Colon Carcinoma Metastatic in the Brain (tissue), 2 donors: ENCODE measurements around the genes WNT7A and CHCHD4.

DNA sequence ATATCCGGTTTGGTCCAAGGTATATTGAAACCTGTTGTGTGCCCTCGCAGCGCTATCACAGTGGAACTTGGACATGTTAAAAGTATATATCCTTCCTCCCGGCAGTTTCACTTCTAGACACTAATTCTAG lies 609 bp upstream of the RAF1 start:
- PRO-cap, 2 experiments, result peak in 1 of 2 experiments; most common minus-strand start position 59 of the sequence (in 1)

- PRO-cap, 2 experiments, result no peak in any of the 2 experiments
These were observed 39.1 kb downstream of the TMEM40 start for GRCh38 chr3:12719917-12720490.

DNA sequence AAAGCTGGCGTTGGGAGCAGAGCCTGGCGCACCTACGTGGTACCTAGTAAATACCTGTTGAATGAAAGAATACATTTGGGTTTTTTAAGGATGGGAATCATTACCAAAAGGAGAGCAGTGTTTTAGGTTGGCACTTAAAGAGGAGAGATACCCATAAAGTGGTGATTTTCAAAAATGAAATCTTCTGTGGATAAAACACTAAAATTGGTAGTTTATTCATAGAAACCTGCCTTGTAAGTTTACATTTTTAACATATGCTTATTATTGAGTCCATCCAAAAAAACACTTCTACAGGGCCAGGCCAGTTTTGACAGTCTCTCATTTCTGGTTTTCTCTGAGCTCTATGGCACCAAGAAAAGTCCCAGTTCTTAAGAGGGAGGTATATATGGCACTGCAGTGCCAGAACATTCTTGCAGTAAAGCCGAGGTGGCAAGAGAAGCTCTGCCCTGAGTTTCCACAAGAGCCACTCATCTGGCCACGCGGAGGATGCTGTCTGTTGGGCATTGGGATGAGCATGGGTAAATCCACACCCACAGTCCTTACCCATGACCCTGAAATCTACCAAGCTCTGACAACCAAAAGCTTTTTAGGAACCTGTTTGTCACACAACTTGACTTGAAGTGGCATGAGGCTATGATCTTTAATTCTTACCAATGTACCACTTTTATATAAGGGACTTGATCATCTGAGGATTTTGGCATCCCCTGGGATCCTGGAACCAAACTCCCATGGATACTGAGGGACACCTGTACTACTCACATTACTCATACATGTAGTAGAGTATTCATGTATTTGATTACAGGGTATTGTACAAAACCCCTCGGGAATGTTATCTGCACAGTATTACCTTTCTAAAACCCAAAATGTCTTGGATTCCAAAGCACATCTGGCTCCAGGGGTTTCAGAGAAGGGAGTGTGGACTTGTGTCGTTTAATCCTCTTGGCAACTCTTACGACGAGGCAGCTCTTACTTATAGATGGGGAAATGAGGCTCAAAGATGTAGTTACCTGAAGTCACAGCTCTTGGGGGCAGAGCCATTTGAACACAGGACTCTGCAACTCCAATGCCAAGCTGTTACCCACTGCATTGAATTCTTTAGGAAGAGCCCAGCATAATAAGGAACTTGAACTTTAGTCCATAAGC lies 9.0 kb downstream of the RPL32 start:
- PRO-cap, 2 experiments, result no peak in any of the 2 experiments

- PRO-cap, 2 experiments, result no peak in any of the 2 experiments
These were observed 7.2 kb downstream of the RPL32 start for GRCh38 chr3:12834316-12834510.

- PRO-cap, 2 experiments, result no peak in any of the 2 experiments
These were observed 54.7 kb upstream of the RPL32 start for GRCh38 chr3:12895937-12896524.

GRCh38 chr3:12903199-12903807 lies 61.9 kb upstream of the RPL32 start:
- PRO-cap, 2 experiments, result no peak in any of the 2 experiments

DNA sequence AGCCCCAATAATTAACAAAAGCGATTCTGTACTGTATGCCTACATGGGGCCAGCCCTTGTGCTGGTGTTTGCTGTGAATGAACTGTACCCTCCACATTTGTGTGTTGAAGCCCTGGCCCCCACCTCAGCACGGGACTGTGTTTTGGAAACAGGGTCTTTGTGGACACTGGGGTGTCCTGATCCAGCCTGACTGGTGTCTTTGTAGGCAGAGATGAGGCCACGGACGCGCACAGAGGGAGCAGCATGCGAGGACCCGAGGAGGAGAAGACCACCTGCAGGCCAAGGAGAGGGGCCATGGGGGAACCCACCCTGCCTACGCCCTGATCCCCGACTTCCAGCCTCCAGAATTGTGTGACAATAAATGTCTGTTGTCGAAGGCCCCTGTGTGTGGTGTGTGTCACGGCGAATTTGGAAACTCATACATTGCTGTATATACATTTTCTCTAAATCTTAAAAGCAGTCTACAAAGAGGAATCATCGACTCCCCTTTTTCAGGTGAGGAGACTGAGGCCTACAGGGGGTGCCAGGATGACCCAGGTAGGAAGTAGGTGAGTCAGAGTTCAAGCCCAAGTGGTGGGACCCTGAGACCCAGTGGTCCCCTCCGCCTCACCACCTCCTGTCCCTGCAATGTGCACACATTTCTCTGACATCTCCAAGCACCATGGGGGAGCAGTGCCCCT lies 101.4 kb upstream of the RPL32 start:
- PRO-cap, 2 experiments, result no peak in any of the 2 experiments

DNA sequence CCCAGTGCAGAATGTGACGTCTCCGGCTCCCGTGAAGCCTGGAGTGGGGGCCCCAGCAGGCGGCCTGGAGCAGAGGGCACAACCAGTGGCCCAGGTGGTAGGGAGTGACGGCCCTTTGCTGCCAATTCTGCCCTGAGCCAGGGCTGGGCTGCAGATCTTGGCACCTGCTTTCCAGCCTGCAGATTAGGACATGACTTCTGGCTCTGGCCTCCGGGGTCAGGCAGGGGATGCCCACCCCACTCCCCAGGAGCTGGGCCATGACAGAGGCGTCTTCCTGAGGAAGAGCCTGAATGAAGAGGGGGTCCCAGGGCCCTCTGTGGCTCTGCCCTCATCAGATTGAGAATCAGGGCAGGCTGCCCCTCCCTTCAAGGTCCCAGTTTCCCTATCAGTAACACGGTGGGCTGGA lies 102.4 kb upstream of the RPL32 start:
- PRO-cap, 2 experiments, result no peak in any of the 2 experiments

GRCh38 chr3:12952988-12953886 lies 111.9 kb upstream of the RPL32 start:
- PRO-cap, 2 experiments, result no peak in any of the 2 experiments

DNA sequence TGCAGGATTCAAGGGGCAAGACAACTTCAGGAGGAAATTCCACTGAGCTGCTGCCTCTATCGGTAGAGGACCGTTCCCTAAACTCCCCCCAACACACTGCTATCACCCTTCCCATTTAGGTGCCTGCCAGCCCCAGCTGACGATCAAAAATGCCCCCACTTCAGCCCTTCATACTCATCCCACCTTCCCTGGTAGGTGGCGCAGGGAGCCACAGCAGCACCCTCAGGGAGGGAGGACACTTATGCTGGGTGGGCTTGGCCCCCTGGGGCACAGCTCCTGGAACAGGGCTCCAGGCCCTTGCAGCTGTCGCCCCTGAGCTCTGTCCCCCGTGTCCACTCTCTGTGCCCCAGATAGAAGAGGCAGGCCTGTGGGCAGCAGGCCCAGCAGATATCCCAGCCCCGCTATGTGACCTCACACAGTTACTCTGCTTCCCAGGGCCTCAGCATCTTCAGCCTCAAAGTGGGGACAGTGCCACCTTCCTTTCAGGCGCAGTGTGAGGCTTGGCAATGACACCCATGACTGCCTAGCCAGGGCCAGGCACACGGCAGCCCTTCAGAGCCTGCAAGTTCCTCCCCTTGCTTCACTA lies 98.5 kb downstream of the IQSEC1 start:
- PRO-cap, 2 experiments, result no peak in any of the 2 experiments

DNA sequence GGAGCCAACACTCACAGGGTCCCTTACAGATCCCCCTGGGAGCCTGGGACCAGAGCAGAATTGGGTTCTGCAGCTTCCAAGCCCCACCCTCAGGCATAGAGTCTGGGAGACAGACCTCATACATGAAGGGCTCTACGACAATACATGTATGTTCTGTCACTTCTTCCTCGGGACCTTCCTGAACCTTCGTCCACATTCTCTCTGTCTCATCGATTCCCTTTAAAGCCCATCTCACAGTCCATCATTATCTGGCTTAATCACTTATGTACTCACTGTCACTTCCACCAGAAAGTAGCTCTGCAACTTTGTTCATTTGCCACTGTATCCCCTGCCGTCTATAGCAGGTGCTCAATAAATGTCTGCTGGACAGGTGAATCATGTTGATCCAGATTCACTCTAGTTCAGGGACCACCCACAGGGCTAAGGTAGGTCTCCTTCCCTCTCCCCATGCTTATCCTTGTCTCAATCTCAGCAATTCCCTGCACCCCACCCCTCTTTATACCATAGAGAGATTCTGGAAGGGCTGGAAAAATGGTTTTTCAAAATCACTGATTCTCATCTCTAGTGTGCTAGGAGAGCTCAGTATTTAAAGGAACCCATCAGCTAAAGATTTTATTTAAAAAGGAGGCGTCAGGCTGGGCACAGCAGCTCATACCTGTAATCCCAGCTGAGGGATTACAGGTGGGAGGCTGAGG lies 96.7 kb downstream of the IQSEC1 start:
- PRO-cap, 2 experiments, result no peak in any of the 2 experiments

GRCh38 chr3:12991655-12992320 lies 81.4 kb downstream of the IQSEC1 start:
- PRO-cap, 2 experiments, result no peak in any of the 2 experiments

- PRO-cap, 2 experiments, result no peak in any of the 2 experiments
These were observed 61.7 kb downstream of the IQSEC1 start for GRCh38 chr3:13011376-13012153.

GRCh38 chr3:13111984-13112785 lies 39.0 kb upstream of the IQSEC1 start:
- PRO-cap, 2 experiments, result peak in 1 of 2 experiments; most common plus-strand start chr3:13112517 (in 1); most common minus-strand start chr3:13112369 (in 1)

DNA sequence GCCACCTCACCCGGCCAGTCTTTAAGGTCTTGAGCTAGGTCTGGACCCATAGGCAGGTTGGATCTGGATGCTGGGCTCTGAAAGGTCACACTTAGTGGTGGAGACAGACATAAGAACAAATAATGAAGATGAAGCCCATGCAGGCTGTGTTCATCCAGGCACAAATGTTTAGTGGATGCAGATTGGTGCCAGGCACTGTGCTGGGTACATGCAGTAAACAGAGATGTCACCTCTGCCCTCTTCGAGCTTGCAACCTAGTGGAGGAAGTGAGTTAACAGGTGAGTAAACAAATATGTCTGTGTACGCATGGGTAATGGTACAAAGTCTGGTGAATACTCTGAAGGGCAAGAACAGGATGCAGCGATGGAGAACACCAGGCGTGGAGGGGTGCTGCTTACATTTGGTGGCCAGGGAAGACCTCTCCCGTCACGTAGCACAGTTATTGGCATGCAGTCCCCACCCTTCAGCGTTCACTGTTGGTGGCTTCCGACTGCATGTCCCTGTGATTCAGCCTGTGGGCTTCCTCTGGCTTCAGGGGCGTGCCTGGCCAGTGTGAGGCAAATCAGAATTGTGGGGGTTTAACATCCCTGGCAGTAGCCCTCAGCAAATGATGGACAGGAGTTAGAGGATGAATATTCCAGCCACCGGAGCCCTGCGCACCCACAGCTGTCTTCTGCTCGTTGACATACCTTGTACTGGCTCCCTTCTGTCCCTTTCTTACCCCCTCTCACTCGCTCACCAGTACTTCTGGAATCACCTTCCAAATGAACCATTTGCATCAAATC lies 9.2 kb upstream of the HDAC11 start:
- PRO-cap, 2 experiments, result peak in 2 of 2 experiments; most common plus-strand start position 347 of the sequence (in 2); most common minus-strand start position 228 of the sequence (in 1)

GRCh38 chr3:13553451-13553939 lies 4.6 kb downstream of the FBLN2 start:
- PRO-cap, 2 experiments, result no peak in any of the 2 experiments

GRCh38 chr3:13879673-13881001 lies at the start of gene WNT7A:
Gene WNT7A, minus strand, starts transcription at chr3:13880071.
- PRO-cap, 2 experiments, result no peak in any of the 2 experiments

DNA sequence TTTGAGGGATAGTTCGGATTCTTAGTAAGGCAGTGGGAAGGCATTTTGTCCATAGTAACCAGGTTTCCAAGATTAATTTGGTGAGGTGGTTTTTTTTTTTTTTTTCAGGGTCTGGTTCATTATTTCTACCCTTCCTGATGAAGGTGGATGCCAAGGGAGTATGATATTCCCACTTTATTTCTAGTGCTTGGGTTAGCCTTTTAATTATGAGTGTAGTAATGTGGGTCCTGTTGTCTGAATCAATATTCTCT lies 83.0 kb downstream of the CHCHD4 start:
- PRO-cap, 2 experiments, result no peak in any of the 2 experiments

GRCh38 chr3:14124568-14124900 lies at the start of gene CHCHD4:
Gene CHCHD4, minus strand, starts transcription at chr3:14124870.
- PRO-cap, 2 experiments, result peak in 2 of 2 experiments; most common minus-strand start chr3:14124756 (in 1)

GRCh38 chr3:14133052-14133617 lies 8.3 kb downstream of the TMEM43 start:
- PRO-cap, 2 experiments, result no peak in any of the 2 experiments